Left lobe of liver (tissue), 1 donor: ENCODE measurements around a stretch of chr14.

- PRO-cap, result no peak
Observed at GRCh38 chr14:68377195-68378021, 415.5 kb downstream of the ZFP36L1 start.

DNA sequence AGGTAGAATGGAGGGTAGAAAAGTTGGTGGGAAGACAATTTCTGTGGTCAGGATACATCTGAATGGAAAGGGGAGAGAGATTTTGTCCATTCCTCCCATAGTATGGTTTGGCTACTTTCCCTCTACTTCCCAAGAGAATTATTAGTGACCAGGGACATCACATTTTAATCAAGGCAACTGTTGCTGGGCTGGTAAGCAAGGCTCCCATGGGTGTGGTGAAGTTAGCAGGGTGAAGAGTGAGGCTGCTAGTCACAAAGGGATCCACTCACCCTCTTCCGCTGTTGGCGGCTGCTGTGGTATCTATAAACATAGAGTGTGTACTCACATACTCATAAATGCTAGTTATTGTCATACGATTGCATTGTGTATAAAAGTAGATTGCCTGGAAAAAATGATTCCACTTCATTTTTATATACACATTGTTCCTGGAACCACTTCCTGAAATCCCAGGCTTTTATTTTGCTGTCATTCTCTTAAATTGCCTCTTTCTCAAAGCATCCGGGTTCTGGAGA is 413.2 kb downstream of the ZFP36L1 start:
- PRO-cap, result no peak

DNA sequence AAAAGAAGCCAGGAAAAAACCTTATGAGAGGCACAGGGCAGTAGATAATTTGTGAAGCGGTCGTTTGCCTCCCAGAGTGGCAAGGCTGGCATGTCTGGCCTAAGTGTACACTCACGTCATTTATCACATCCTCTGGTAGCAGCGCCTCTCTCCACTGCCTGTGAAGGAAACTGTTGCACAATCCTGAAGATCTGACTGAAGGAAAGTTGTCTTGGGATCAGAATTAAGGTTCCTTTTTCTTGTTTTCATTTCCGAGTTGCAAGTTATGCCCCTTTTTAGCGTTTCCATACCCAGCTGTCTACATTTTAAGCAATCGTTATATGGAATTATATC is 408.5 kb downstream of the ZFP36L1 start:
- PRO-cap, result no peak

- PRO-cap, result no peak
Observed at GRCh38 chr14:68527186-68527966, 265.5 kb downstream of the ZFP36L1 start.

DNA sequence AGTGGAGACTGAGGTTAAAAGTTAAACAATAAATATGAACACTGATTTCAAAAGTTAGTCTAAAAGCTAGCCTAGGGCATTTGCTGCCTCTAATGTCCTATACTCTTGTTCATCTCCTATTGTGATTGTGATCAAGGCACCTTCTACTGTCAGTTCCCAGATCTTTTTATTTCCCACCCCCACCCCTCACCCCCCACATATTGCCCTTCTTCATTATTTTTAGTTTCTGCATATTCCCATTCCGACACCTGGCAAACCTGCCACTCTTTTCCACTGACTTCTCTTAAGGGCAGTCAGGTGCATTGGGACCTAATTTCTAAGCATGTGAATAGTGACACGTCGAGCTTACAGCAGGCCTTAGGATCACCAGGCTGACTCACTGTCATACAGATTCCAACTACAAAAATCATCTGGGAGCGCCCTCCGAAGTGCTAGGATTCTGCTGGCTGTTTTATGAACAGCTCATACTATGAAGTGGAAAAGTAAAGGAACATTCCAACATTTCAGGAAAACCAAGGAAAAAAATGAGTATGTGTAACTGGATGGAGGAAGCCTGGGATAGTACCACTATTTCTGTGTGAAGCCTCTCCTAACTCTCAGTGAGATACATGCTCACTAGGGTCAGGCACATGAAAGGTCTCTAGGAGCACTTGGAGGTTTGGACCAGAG is 257.5 kb downstream of the ZFP36L1 start:
- PRO-cap, result no peak

GRCh38 chr14:68565890-68566724 is 226.8 kb downstream of the ZFP36L1 start:
- PRO-cap, result no peak

GRCh38 chr14:68584757-68585426 is 208.0 kb downstream of the ZFP36L1 start:
- PRO-cap, result unidirectional peak, plus-strand start at chr14:68585223

DNA sequence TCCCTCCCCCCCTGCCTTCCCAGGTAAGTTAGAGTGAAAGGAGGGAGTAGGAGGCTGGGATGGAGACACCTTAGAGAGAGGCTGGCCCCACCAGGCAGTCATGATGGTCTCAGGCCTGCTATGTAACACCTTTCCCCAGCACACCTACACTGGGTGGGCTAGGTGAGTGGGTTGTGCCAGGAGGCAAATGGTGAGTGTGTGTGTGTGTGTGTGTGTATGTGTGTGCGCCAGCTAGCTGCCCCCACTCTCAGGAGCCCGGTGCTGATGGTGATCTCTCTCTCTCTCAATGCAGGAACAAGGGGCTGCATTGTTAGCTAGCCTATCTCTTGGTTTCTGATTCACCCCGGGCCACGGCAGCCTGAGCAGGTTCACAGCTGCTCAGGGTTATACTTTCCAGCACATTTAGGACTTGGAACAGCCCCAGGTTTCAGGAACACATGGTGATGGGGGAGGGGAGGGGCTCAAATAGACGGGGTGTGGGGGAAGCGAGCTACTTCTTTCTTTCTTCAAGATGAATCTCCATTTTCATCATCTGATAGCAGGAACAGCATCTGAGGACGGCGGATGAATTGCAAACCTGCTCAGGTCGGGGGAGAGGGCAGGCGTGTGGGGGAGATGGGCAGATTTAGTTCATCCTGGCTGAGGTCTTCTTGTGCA is 137.8 kb downstream of the ZFP36L1 start:
- PRO-cap, result no peak

DNA sequence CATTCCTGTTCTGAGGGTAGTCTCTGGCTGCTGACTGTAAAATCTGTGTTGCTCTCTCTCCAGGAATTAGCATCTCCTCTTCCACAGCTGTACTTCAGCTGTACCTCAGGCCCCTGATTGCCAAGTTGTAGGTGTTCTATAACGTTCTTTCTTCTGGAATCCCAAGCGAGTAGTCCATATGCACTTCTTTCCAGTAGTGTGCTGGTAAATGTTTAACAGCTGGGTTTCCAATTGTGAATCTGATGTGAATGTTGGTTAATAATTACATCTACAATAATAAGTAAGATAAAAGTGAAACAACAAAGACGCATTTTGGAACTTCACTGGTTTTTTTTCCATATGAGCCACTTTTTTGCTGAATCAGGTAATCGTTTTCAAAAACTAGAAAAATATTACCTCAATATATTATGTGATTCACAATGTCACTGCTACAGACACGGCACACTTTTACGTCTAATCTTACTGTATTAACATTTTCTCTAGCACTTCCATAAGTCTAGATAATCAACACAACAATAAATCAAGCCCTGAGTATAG is 113.1 kb downstream of the ZFP36L1 start:
- PRO-cap, result bidirectional peak, plus-strand start at position 305 of the sequence, minus-strand start at position 163 of the sequence

- PRO-cap, result no peak
Observed at GRCh38 chr14:68685109-68686041, 107.5 kb downstream of the ZFP36L1 start.

DNA sequence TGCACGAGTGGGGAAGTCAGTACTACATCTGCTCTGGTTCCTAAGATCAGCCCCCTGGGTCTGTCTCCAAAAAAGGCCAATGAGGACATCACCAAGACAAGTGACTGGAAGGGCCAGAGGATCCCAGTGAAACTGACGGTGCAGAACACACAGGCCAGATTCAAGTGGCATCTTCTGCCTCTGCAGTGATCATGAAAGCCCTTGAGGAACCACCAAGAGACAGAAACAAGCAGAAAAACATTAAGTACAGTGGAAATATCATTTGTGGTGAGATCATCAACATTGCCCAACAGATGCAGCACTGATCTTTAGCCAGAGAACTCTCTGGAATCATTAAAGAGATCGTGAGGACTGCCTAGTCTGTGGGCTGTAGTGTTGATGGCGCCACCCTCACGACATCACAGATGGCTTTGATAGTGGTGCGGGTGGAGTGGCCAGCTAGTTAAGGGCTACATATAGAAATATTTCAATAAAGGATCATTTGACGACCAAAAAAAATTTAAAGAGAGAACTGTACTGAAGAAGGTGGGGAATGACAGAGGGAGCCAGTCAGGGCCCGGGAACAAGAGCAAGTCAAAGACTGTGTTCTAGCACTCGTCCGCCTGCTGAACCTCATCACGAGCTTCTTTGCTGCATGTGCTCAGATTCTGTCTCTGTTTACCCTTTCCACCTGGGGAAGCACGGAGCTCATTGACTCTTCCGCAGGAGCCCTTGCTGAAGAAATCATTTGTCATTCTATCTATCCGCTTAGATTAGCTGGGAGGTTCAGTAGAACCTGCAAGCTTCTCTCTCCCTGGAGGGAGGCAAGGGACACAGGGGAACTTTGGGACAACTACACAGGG is 99.5 kb downstream of the ZFP36L1 start:
- PRO-cap, result no peak

DNA sequence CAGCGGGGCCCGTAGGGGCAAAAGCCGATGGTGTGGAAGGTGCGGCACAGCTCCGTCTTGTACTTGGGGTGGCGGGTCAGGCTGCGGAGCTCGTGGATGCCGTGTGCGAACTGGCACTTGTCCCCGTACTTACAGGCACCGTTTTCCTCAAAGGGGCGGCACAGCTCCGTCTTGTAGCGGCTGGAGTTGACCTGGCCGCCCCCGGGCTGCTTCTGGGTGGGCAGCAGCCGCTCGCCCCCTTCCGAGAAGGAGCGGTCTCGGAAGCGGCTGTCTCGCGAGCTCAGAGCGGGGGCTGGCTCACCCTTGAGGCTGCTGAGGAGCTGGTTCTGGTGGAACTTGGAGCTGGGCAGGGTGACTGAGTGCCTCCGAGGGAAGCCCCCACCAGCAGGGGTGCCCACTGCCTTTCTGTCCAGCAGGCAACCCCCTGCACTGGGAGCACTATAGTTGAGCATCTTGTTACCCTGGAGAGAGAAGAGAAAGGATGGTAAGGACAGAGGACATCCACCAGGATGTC is 2.8 kb downstream of the ZFP36L1 start:
- PRO-cap, result no peak

GRCh38 chr14:68822173-68822648 is 29.3 kb upstream of the ZFP36L1 start:
- PRO-cap, result bidirectional peak, plus-strand start at chr14:68822508, minus-strand start at chr14:68822359

- PRO-cap, result no peak
Observed at GRCh38 chr14:68890032-68890441, 89.1 kb downstream of the ACTN1 start.

DNA sequence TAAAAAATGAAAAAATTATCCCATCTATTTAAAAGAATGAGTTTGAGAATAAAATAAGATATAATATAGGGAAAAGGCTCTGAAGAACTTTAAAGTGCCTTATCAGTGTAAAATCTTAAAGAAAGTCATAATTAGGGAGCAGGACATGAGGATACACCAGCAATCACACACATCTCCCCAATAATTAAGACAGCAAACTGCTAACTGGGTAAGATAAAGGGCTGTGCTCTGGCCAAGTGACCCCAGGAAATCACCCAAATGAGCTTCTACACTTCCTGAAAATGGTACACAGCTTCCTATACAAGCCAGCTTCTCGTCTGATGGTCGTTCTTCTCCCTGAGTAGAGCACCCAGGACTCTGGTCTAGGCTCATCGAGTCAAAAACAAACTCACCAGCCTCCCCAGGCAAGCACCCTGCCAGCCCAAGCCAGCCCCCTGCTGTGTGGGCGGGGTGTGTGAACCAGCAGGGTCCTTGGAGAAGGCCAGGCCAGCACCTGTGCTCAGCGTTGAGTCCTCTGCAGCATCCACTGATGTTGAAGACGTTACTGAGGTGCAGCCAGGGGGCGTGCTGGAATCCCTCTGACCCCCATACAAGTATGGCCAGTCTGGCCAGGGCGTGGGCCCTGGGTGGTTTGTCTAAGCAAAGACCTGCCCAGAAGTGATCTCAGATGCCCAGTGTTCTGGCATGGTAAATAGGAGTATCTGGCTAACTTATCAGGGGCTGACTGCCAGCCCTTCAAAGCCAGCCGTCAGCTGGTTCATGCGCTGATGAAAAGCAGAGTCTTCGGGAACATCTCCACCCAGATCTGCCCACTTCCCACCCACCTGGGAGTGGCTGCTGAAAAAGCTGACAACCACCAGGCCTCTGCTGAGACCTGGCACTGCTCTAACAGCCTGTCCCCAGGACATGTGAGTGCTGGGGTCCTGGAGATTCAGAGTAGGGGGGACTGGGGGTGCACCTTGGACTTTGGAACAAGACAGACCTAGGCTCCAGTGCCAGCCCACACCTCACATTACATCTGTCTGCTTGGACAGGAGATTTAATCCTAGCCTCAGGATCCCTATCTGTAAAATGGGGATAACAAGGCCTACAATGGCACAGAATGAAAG is 41.3 kb downstream of the ACTN1 start:
- PRO-cap, result bidirectional peak, plus-strand start at position 880 of the sequence, minus-strand start at position 681 of the sequence

- PRO-cap, result no peak
Observed at GRCh38 chr14:68969242-68969785, 9.8 kb downstream of the ACTN1 start.

GRCh38 chr14:69054557-69055856 is 75.9 kb upstream of the ACTN1 start:
- PRO-cap, result no peak

- PRO-cap, result no peak
Observed at GRCh38 chr14:69247497-69247833, 12.5 kb upstream of the GALNT16 start.

DNA sequence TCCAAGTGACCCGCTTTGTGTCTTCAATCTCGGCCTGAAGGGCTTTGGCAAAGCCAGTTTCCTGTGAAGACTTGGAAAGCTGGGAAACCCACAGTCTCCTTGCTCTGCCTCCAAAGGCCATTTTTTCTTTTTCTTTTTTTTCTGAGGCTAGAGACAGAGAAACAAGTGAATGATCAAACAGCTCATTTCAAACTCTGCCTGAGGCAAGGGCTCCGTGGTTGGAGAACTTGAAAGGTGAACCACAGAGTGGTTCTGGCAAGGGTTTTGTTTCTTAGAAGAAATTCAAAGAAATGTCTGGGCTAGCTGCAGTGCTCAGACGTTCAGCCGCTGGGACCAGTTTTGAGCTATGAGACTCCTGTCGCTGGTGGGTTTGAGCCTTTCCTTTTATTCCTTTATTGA is 62.7 kb downstream of the ERH start:
- PRO-cap, result no peak

DNA sequence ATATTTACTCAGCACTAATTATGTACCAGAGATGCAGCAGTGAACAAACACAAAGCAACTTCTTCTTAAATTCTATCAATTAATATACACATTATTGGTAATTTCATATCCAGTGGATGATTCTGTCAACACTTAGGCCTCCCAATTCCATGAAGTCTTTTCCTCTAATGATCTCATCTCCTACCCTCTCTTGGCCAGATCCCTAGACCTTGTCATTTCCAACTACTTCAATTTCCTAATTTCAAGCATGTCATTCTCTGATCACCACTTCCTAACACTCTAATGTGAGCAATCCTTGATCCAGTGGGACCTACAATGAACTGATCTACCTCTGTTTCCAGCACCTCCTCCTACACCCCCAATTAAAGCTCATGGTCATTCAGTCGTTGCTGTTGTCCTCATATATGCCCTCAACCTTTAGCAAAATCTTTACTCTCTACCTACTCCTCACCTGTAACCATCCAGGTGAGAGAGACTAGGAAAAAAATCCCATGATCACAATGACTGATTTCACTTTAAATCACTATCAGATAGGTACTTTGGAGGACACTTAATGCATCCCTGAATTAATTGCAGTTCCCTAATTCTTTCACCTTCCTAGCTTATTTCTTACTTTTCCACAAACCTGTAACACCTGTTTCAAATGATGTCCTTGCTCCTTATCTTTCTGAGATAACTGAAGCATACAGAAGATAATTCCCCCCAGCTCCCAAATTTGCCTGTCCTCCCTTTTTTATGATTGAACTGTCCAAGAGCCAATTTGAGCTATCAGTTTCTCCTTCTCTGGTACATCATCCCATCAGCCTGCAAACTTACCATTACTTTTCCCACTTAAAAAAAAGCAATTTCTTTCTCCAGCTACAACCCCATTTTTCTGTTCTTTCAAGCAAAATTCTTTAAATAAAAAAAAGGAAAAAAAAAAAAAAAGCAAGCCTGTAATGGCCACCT is 13.1 kb downstream of the ERH start:
- PRO-cap, result no peak